Trachea (tissue), 1 donor: ENCODE results near the genes UBE2Q2 and ETFA.

- PRO-cap = bidirectional peak, plus-strand start at chr15:75454403, minus-strand start at chr15:75453867
Observed at GRCh38 chr15:75453807-75454230, 2.3 kb upstream of the SIN3A start.

DNA sequence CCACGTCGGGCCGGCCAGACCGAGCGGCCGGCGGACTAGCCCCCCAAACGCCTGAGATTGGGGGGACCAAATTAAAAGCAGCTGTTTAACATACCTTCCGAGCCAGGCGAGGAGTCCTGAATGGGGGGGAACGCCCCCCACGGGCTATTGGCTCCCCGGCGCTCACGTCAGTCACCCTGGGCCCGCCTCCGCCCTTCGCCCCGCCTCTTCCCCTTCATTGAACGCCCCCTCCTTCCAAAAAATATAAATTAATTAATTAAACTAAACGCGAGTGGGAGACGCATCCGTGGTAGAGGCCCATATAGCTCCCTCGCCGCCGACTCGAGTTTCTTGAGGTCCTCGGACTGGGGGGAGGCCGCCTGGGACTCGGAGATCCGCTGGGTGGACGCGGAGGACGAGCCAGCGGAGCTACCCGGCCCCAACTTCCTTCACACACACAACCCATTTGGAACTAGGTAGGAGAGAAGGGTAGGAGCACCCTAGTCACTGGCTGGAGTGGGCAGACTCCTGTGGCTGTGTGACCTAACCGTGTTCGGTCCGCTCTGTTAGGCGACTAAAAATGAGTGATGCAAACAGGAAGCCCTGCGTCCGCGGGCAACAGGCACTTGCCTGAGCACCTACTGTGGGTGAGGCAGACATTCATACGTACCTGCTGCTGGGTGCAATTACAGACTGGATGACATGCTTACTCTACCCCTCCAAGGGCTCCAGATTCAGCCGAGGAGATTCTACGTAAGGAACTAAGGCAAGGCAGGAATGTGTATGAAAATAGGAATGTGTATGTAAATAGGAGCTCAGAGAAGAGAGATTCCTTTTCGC, 4.4 kb upstream of the SIN3A start:
- PRO-cap = bidirectional peak, plus-strand start at position 274 of the sequence, minus-strand start at position 59 of the sequence; unidirectional peak, plus-strand start at position 448 of the sequence

DNA sequence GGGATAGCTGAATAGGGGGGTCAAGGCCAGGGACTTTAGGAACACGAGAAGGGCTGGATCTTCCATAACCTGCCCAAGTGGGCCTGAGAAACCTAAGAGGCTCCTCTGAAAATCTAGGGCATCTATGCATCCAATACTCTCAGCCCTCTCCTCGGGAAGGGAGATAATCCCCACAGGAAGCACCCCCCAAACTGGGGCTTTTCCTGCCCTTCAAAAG, 1.1 kb downstream of the PTPN9 start:
- PRO-cap = no peak

DNA sequence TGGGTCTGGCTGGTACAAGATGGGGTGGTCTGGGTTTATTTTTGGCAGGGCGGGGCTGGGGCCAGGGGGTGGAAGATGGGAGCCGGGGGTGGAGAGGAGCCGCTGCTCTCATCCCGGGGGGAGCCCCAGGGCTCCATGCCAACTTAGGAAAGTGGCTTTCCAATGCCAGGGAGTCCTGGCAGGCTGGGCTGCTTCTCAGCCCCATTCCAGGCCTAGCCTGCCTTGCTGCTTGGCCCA, 8.8 kb downstream of the CSPG4 start:
- PRO-cap = no peak

DNA sequence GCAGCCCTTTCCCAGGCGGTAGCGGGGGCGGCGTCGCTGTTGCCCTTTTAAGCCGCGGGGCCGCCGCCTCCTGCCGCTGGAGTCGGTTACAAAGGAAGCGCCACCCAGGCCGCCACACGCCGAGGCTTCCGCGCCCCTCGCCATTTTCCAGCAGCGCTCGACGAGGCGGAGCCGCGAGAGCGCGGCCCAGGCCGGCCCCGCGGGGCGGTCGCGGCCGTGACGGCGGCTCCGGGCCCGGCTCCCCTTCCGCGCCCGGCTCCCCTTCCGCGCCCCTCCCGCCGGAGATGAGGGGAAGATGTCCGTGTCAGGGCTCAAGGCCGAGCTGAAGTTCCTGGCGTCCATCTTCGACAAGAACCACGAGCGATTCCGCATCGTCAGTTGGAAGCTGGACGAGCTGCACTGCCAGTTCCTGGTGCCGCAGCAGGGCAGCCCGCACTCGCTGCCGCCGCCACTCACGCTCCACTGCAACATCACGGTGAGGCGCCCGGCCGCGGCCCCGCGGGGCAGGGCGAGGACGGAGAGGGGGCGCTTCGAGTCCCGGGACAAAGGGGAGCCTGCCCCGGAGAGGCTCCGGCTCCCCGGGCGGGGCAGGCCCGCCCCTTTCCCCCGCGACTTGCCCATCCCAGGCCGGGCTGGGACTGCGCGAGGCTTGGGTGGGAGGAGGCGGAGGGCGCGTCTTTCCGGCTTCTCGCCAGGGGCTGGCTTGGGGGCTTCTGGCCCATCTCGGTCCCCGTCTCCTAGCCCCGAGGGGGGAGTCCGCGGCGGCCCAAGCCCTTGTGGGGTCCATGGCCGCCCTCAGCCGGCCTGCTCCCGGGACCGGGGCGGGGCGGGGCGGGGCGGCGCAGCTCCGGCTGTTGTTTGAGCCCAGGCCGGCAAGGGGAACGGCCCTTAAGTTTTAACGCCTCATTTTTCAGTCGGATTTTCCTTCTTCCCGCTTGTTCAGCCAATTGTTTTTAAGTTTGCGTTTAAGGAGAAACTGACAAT, at the start of gene UBE2Q2:
TSS of gene UBE2Q2 (plus strand) at position 76 of the 984 bp plus-strand sequence.
- PRO-cap = bidirectional peak, plus-strand start at position 76 of the sequence, minus-strand start outside the sequence; unidirectional peak, plus-strand start at position 377 of the sequence; bidirectional peak, plus-strand start at position 861 of the sequence, minus-strand start at position 584 of the sequence

DNA sequence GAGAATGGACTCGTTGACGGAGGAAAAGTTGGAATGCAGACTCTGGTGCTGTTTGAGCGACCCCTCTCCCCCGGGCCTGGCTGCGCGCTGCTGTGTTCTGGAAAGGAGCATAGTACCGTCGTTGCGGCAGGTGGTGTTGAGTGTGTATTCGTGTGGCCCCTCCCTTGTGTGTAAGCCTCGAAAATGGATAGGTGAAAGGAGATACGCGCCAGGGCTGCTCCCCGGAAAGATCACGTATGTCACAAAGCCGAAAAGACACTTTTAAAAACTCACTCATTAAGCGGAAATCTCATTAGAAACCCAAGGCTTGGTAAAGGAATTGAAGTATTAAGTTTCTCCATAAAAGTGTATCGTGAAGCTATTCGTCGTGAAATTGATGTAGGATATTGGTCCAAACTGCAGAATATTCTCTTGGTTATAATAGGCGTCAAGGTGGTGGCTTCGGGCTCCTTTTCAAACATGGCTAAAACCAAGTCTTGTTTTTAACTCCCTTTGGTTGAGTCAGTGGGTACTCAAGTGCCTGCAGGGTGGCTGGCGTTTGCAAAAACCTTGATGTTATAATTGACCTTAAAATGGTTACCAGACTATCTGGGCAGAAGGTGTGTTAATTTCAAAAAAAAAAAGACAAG, 1.2 kb downstream of the UBE2Q2 start:
- PRO-cap = unidirectional peak, minus-strand start at position 114 of the sequence

DNA sequence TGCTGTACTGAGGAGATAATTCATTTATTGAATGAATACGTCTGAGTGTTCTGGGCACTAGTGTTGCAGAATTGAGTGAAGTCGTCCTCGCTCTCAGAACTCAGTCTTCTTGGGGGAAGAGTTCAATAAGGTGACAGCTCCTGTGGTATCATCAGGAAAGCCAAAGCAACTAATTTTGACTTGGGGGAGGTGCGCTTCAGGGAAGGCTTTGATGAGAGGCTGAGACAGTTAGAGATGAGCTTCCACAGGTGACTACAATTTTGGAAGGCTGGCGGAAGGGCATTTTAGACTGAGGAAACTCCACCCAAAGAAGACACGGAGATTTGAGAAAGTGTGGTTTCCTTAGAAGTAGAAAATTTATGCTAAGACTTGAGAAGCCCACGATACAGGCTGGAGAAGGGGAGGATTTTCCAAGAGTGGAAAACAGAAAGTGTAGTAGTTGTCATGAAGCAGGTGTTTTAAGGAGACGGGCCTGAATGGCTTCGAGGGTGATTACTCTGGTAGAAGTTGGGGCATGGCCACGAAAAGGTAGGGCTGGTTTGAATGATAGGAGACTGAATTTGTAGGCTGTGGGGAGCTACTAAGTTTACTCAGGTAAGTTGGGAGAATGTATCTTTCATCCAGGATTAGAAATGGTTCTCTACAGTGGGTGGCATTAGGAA, 1.9 kb downstream of the UBE2Q2 start:
- PRO-cap = no peak

GRCh38 chr15:75887096-75888012, 16.3 kb upstream of the FBXO22 start:
- PRO-cap = no peak

DNA sequence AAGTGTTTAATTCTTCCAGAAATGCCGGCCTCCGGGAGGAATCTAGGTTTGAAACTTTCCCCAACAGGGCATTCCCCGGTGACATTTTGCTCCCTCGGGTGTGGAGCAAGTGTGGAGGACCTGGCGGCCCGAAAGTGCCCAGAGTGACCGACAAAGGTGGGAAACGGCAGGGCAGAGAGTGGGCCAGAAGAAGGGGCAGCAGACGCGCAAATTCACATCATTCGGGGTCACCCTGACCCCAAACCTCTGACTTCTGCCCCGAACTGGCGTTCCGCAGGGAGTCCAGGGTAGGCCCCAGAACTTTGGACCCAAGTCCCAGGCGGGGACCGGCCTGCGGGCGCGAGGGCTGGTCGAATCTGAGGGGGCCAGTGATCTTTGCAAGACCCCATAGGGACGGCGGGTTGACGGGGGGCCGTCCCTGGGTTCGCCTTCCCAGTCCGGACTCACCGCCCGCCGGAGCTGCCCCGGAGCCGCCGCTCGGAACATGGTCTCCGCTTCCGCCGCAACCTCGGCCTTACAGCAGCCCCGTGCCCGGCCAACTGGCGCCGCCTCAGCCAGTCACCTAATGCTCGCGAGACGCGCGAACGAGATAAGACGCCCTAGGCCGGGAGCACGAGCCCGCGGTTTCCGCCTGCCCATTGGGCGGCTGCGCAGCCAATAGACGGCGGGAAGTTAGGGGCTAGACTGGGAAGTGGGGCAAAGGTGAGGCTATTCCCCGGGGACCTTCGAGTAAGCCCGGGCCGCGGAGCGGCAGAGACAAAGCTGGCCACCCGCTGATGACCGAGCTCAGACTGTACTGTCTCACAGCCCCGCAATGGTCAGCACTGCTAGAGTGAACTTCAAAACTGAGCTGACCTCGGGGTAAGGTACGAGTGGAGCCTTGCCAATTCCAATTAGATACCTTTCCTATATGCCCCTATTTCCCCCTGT, at the start of gene ETFA:
TSS of gene ETFA (minus strand) at position 567 of the 930 bp plus-strand sequence.
- PRO-cap = unidirectional peak, minus-strand start at position 502 of the sequence; unidirectional peak, minus-strand start at position 564 of the sequence; bidirectional peak, plus-strand start at position 711 of the sequence, minus-strand start at position 564 of the sequence

DNA sequence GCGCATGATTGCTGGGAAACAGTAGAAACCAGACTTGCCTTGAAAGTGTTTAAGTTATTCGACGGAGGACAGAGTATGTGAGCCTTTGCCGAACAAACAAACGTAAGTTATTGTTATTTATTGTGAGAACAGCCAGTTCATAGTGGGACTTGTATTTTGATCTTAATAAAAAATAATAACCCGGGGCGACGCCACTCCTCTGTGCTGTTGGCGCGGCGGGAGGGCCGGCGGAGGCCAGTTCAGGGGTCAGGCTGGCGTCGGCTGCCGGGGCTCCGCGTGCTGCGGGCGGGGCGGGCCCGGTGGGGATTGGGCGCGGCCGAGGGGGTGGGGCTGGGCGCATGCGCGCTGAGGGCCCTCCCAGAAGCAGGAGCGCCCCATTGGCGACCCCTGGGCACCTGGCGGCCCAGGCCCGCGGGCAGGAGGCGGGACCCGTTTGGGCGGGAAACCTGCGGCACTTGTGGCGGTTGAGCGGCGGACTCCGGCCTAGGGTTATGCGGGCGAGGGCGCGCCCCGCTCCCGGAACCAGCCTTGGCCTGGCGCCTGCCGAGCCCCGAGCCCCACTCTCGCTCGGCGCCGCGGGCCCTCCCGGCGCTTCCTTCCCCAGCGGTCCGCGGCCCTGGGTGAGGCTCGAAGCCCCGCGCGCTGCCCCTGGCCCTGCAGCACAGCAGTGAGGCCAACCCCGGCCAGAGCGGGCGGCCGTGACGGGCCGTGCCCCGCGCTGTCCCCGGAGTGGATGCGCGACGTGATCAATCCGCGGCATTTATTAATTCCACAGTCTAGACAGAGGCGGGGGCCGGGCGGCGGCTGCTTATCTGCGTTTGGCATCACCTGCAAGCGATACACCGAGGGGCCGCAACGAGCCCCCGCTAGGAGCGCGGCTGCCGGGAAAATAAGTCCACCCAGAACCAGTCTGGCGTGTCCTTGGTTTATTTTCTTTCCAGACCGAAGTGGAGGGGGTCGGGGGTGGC, 6.0 kb downstream of the ISL2 start:
- PRO-cap = no peak

- PRO-cap = no peak
Observed at GRCh38 chr15:76753674-76754116, 151.4 kb downstream of the SCAPER start.

GRCh38 chr15:76774814-76775319, 130.3 kb downstream of the SCAPER start:
- PRO-cap = no peak

- PRO-cap = no peak
Observed at GRCh38 chr15:76988998-76989437, 5.9 kb upstream of the PSTPIP1 start.

DNA sequence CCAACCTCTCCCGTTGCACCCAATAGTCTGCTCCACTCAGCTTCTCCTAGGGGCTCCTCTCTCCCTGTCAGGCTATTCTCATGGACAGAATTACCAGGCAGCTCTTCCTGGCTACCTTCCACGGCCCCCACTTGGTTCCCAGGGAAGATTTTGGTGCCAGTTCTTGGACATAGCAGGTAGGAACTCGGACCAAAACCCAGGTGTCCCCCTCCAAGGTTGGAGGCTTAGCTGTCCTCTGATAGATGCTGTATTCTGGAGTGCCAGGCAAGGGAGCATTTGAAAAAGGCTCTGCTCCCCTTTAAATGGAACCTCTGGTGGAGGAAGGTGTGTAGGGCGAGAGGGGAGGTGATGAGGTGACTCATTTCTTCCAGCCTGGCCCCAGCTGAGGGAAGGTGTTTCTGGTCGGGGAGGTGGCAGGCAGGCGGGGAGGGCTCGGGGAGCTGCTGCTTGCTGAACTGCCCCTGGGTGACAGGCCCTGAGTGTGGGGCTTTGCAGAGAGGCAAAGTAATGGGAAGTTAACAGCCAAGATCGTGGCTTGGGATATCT, 18.7 kb downstream of the PSTPIP1 start:
- PRO-cap = no peak

GRCh38 chr15:77064358-77065030, 6.4 kb downstream of the TSPAN3 start:
- PRO-cap = unidirectional peak, minus-strand start at chr15:77064580

- PRO-cap = no peak
Observed at GRCh38 chr15:77109567-77109940, 38.6 kb upstream of the TSPAN3 start.

GRCh38 chr15:77415419-77416800, 4.0 kb downstream of the PEAK1 start:
- PRO-cap = no peak

GRCh38 chr15:77446858-77447158, 26.1 kb downstream of the HMG20A start:
- PRO-cap = no peak

- PRO-cap = no peak
Observed at GRCh38 chr15:77497827-77498513, 77.3 kb downstream of the HMG20A start.

DNA sequence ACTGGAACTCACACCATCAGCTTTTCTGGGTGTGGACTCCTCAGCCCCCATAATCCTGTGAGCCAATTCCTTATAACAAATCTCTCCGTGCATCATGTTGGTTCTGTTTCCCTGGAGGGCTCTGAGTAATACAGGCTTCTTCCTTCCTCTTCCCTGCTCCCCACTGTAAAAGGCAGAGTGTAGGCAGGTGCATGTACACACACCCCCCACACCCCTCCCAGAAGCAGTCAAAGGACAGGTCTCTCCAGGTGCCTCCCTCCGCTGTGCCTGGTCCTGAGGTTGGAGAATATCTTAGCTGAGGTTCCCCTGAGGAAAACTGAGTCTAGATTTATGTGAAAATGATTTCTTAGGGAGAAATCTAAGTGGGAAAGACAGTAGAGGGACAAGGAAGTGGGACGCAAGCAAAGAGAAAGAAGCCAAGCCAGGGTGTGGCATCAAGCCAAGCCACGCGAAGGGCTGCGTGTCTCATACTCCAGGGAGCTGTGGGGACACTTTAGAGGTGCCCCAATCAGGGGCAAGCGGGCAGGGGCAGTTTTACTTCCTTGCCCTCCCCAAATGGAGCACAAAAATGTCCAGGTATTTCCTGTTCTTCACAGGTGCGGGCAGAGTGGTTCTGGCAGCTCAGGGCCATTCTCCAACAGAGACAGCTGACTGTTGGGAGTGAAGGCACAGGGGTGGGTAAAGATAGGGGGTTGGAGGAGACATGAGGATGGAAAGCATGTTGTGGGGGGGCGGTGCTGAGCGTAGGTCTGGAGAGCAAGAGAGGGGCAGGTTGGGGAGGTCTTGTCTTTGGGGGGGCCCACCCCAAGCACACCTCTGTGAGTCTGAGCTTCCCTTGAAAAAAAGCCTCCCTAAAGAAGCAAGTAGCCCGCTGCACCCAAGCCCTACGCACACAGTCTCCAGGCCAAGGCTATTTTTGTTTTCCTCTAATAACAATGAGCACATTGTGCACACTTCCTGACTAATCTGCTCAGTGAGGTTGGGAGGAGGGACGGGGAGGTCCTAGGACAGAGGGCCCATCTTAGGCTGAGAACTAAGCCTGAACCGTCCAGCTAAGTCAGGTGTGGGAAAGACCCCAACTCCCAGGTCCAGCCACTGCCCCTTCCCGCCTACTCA, 86.8 kb downstream of the HMG20A start:
- PRO-cap = bidirectional peak, plus-strand start at position 973 of the sequence, minus-strand start at position 901 of the sequence